Metanephros (tissue), 2 donors: ENCODE data around the gene STK11.

- RAMPAGE, long total RNA = no peak
Measured at GRCh38 chr19:1088548-1089532, 6.3 kb downstream of the POLR2E start.

GRCh38 chr19:1099533-1099957 is 4.2 kb upstream of the GPX4 start:
- RAMPAGE, long total RNA = no peak

- RAMPAGE, long total RNA = no peak
Measured at GRCh38 chr19:1183460-1184299, 9.6 kb upstream of the SBNO2 start.

DNA sequence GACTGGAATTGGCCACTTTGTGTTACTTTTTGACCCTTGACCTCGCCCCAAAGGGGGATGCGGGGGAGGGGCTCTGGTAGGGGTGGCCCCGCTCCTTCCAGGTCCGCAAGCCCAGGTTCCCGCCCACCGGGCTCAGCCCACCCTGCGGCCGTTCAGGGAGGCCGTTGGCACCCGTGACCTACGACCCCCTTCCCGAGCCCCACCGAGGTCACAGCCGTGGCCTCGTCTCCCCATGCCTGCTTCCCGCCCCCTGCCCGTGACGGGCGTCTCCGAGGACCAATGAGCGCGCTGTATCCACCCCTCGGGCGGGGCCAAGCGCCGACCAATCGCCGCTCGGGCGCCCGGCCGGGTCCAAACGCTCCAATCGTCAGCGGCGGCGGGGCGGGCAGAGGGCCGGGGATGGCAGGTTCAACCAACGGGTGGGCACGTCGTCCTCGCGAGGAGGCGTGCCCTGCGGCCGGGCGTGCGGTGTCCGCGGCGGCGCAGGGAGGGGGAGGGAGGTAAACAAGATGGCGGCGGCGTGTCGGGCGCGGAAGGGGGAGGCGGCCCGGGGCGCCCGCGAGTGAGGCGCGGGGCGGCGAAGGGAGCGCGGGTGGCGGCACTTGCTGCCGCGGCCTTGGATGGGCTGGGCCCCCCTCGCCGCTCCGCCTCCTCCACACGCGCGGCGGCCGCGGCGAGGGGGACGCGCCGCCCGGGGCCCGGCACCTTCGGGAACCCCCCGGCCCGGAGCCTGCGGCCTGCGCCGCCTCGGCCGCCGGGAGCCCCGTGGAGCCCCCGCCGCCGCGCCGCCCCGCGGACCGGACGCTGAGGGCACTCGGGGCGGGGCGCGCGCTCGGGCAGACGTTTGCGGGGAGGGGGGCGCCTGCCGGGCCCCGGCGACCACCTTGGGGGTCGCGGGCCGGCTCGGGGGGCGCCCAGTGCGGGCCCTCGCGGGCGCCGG is at the start of gene STK11:
STK11 (plus strand) TSS at position 498 of the 940 bp plus-strand sequence.
- RAMPAGE, long total RNA = no peak

GRCh38 chr19:1208825-1209267 is 3.3 kb downstream of the STK11 start:
- RAMPAGE, long total RNA = no peak

DNA sequence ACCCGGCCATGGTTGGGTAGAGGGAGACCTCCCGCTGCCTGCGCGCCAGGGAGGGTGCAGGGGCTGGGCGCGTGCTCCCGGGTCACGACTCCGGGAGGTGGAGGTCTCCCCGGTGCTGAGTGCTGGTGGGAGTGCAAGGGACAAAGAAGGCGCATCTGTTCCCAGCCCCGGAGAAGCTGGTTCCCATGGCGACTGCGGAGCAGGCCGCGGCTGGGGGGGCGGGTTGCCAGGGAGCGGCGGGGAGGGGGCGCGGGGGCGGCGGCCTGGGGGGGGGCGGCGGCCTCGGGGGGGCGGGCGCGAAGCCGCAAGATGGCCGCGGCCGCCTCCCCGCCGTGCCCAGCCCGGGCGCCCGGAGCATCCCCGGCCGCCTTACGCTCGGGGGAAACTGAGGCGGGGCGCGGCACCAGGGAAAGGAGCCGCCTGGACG is 1.2 kb downstream of the CBARP start:
- RAMPAGE, long total RNA = no peak

- RAMPAGE, long total RNA = no peak
Measured at GRCh38 chr19:1249303-1249725, 931 bp downstream of the MIDN start.

- RAMPAGE, long total RNA = no peak
Measured at GRCh38 chr19:1256636-1257867, 8.7 kb downstream of the MIDN start.

DNA sequence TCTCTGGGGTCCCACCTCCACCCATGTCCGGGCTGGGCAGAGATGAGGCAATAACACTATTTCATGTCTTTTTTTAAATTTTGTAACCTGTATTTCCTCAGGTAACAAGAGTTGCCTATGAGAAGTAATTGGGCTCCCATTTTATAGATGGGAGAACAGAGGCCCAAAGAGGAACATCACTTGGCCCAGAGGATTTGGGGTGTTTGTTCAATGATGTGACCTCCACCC is 9.3 kb upstream of the CIRBP start:
- RAMPAGE, long total RNA = no peak

GRCh38 chr19:1261247-1261714 is 7.9 kb upstream of the CIRBP start:
- RAMPAGE, long total RNA = no peak

- RAMPAGE, long total RNA = no peak
Measured at GRCh38 chr19:1267331-1267522, 1.9 kb upstream of the CIRBP start.

GRCh38 chr19:1282660-1282866 is 3.1 kb upstream of the EFNA2 start:
- RAMPAGE, long total RNA = no peak

- RAMPAGE, long total RNA = no peak
Measured at GRCh38 chr19:1283144-1284156, 2.2 kb upstream of the EFNA2 start.

DNA sequence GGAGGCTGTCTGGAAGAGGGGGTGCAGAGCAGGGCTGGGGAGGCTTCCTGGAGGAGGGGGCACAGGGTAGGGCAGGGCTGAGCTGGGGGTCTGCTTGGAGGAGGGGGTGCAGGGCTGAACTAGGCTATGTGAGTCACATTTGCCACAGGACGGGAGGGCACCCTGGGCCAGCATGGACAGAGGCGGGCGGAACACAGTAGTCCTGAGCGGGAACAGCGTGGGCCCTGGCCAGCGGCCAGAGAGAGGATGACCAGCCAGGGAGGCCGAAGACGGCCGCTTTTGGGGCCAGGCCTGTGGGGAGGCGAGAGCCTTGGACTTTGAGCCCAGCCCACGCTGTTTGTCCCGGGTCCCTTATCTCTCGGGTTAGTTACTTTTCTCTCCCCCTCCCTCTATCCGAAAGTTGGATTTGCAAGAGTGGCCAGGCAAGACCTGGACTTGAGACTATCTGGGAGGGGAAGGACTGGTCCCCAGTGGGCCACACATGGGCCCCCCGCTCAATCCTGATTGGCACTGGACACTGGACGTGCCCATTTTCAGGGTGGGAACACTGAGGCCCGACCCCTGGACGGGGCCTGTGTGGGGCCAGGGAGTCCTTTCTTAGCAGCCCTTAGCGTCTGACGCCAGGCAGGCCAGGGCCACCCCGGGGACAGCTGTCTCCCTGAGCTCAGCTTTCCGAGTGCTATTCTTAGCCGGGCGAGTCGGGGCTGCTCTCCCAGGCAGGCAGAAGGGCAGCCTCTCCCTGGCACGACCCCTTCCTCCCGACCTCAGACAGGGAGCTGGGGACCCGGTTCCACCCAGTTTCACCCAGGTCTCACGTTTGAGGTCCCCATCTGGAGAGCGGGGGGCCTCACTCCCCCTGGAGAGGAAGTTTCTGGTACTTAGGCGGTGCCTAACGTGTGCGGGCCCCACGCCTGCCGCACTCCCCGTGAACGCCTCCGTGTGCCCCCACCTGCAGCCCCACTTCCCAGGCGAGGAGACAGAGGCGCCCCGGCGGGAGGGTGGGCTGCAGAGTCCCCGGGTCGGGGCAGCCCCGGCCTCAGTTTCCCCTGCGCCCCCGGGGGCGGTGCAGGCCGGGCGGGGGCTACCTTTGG is 786 bp downstream of the GAMT start:
- RAMPAGE, long total RNA = no peak

DNA sequence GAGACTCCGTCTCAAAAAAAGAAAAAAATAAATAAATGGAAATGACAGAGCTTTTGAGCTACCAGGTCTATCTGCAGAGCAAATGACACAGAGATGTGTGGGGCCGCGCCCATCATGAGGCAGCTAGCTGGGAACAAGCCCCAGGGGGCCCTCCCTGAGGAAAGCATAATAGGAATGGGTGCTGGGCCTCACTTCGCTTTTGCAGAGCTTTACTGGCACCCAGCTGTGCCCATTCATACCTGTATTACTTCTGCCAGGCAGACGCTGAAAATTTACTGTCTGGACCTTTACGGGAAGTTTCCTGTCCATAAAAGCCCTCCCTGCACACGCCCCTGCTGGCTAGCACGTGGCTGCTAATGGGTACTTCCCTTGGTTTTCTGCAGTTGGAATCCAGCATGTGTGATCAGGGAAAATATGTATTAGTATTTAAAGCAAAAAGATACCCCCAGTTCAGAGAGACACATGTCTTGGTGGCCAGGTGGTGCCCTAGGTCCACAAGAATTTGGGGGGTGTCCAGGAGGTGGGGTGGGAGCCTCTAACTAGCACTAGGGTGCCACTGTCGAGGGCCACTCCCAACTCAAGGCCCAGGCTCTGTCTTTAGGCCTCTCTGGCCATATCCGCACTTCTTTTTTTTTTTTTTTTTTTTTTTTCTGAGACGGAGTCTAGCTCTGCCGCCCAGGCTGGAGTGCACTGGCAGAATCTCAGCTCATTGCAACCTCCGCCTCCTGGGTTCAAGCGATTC is 5.8 kb downstream of the RPS15 start:
- RAMPAGE, long total RNA = no peak

DNA sequence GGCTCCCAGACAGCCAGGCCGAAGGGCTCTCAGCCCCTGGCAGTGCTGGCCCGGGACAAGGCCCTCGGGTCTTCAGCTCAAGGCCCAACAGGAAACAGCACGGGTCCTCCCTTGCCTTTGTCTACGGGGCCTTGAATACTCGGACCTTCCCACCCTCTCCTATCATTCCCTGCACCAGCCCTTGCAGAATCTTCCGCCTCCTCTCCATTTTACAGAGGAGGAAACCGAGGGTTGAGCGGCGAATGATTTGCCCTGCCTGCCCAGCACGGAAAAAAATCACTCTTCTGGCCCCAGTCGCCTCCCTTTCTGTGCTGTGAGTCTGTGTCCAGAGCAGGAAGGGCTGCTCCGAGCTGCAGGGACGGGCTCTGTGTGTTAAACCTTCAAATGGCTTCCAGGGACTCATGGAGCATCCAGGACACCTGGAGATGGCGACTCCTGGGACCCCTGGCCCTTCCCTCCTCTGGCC is 931 bp upstream of the APC2 start:
- RAMPAGE, long total RNA = no peak

DNA sequence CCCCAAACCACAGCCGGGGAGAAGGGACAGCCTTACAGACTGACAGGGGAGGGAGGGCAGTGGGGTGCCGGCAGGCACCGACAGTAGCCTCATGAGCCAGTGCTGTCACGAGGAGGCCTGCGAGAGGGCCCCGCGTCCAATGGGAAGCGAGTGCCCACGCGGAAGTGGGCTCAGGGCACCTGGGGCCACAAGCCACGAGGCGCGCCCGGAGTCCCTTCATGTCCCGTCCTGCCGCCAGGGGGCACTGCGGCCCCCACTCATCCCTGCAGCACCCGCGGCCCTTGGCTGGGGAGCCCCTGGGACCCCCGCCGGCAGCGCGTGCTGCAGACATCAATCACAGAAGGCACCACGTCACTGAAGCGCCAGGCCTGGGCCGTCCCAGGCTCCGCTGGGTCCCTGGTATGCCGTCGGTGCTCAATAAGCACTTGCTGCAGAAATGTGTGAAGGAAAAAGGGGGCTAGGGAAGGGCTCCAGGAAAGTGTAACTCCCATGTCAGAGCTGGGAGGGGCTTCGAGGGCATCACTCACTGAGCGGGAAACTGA is 9.3 kb downstream of the ADAMTSL5 start:
- RAMPAGE, long total RNA = no peak

- RAMPAGE, long total RNA = no peak
Measured at GRCh38 chr19:1590477-1591303, 2.0 kb downstream of the MBD3 start.

GRCh38 chr19:1826865-1827610 is 15.0 kb upstream of the ATP8B3 start:
- RAMPAGE, long total RNA = no peak

DNA sequence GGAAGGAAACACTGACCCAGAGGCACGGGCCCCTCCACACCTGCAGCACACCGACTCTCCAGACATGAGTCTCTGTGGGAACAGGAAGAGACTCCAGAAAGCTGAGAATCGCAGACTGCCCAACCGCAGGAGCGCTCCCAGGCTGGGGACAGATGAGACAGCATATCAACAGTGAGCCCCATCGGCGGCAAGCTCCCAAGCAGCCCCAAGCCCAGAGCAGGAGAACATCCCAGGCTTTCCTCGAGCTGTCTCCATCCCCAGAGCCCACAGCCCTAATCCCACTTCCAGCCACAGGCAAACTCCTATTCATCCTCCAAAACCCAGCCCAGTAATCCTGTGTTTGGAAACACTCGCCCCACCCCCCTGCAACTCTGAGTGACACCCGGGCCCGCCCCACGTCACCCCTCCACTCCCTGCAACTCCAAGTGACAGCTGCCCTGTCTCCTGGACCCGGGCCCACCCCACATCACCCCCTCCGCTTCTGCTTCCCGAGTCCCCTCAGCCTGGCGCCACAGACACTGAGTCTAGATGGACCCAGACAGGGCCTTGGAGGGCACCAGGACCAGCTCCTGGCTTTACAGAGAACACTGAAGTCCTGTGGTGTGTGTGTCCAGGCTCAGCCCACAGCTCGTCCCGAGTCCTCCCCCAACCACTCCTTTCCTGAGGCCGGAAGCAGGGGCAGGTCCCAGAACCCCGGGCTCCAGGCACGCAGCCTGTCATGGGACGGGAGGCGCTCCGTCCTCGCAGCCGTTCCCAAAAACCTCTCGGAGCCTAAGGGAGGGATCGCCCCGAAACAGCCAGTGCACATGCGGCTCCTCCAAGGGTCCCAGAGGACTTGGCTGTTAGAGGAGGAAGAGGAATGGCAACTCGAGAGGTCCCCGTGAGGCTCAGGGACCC is 7.8 kb downstream of the REXO1 start:
- RAMPAGE, long total RNA = no peak